HTERT-HM (cell line): ENCODE data around the genes PSIP1, CNTLN and SH3GL2.

DNA sequence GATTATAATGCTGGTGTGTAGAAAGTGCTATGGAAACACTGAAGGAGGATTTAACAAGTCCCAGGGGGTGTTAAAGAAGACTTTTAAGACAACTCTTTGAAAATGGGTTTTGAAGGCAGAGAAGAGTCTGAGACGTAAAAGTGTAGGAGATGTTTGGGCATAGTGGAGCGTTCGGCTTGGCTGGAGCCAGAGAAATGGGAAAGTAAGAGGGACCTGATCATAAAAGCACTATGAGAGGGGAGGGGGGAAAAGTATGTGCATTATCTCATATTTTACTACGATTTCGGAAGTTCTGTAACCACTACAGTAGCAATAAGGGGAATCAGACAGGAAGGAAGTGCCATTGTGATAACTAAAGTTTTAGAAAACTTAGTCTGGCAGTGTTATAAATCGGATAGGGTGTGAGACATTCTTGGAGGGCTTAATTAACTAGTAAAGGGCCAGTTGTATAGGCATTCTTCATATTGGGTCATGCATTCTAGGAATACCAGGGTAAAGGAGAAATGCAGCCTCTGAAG lies 83.7 kb upstream of the FREM1 start:
- RRBS = no CpG with 5 or more reads among the region's 6 CpGs

- RRBS = 1% methylated on average over 18 of the region's 127 CpGs
Observed at GRCh38 chr9:15509918-15511187, at the start of gene PSIP1. Gene PSIP1 (minus strand): TSS chr9:15510970.

DNA sequence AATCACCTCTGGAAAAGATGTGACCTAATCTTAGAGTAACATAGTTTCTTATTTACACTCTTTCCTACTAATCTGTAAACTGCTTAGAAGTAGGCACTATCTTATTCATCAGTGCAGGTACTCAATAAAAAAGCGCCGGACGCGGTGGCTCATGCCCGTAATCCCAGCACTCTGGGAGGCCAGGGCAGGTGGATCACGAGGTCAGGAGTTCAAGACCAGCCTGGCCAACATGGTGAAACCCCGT lies 3.0 kb upstream of the PSIP1 start:
- RRBS = no CpG with 5 or more reads among the region's 7 CpGs

DNA sequence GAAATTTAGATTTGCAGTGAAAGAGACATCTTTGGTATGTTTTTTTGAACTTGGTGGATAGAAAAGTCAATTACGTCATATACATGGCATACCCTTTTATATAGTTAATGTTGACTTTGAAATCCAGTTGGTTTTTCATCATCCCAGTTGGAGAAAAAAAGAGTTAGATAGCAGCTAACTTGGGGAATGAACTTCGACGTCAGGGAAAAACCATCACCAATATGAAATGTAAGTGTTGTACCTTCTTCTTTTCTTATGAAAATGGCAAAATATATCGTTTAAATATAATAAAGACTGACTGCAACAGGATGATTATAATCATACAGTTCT lies 297.2 kb downstream of the CCDC171 start:
- RRBS = no CpG with 5 or more reads among the region's 4 CpGs

DNA sequence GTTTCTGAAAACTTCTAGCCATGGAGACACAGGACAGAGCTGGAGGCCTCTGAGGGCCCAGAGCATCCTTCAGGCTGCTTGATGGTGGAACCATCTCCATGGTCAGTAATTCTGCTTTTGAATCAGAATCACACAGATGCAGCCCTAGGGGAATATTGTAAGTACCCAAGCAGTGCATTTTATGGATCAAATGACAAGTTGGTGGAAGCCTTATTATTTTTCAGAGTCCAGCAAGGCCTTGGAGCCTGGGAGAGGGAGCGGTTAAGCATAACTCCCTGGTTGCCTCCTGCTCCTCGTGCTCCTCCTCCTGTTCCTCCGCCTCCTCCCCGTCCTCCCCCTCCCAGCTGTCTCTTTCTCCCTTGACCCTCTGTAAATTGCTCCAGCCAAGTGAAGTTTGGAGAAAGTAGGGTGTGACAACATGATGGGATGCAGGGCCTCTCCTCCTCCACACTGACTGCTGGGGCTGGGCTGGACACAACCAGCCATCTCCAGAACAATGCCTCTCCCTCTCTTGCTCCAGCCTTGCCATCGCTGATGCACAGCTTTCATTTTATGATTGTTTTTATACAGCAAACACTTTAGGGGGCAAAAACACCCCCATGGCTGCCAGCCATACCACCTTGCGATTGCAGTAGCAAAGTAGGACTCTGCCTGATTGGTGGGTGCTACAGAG lies 586.9 kb downstream of the CCDC171 start:
- RRBS = no CpG with 5 or more reads among the region's 6 CpGs

- RRBS = no CpG with 5 or more reads among the region's 8 CpGs
Observed at GRCh38 chr9:16335686-16336436, 534.6 kb downstream of the BNC2 start.

DNA sequence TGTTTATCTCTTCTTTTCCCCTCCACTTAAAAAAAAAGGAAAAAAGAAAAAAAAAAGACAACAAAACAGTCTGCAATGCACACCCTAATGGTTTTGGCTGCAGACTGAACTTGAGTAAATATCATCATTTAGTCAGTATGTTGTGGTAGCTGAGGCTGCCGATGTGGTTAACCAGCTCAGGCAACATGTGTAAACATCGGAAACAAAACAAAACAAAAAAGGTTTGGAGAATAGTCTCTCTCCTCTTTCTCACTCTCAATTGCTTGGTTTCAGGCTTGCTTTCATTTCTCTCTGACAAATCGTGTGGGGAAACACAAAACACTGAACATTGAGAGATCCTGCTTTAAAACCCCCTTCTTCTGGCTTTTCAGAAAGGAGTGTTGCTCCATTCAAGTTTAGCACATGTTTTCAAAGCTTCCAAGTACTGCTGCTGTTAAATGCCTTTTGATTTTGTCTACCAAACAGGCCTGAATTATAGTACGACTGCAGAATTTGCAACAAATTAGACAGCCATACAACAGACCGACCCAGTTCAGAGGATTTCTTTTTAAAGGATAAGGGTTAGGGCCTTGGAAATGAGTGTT lies 453.3 kb downstream of the BNC2 start:
- RRBS = no CpG with 5 or more reads among the region's 5 CpGs

- RRBS = no CpG with 5 or more reads among the region's 4 CpGs
Observed at GRCh38 chr9:16508589-16509310, 361.7 kb downstream of the BNC2 start.

- RRBS = no CpG with 5 or more reads among the region's 5 CpGs
Observed at GRCh38 chr9:16521899-16522498, 348.5 kb downstream of the BNC2 start.

GRCh38 chr9:16704651-16705736 lies 165.5 kb downstream of the BNC2 start:
- RRBS = no CpG with 5 or more reads among the region's 18 CpGs

- RRBS = no CpG with 5 or more reads among the region's 10 CpGs
Observed at GRCh38 chr9:16794902-16795815, 75.3 kb downstream of the BNC2 start.

DNA sequence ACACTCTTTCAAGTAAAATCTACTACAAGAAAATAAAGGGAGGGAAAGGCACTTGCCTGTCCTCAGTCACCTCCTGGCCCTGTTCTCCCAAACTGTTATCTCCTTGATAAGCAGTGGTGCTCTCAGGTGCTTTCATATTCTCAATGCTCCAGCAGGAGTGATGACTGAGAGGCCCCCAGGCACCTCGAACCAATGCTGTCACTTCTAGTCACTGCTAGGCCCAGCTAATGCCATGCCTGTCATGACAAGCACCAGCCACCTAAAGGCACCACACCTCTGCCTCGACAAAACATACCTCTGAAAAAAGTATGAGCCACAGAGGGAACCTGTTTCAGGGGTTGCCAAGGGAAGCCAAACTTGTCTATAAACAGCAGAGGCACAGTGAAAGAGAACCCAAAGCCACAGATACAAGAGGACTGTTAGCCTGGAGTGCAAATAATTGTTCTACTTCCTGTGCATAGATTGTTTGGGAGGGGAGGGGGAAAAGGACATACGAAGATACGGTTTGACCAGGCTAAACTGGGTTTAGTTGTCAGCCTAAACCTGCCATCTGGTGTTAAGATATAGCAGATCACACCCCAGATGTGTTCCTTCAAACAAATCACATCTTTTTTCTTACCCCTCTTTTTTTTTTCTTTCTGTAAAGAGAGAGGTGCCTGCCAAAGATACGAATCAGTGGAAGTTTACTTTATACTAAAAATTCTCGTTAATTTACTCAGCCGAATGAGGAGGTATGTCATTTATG lies 45.9 kb downstream of the BNC2 start:
- RRBS = no CpG with 5 or more reads among the region's 7 CpGs

DNA sequence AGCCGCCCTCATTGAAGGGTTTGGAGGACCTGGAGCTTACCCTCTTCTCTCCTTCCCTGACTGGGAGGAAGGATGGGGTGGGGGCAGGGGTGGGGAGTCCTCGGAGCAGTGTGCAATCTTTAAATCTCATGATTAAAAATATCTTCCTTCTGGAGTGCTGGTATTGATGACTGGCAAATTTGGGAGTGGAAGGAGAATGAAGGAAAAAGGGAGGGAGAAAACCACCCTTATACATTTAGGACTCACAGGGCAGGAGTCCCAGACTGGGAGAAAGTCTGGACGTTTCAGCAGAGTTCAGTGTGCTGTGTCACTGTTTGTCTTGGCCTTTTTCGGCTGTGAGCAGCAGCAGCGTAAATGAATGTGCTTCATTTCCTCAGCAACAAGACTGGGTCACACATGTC lies 115.3 kb upstream of the BNC2 start:
- RRBS = no CpG with 5 or more reads among the region's 5 CpGs

GRCh38 chr9:17017883-17019158 lies 116.5 kb upstream of the CNTLN start:
- RRBS = 80% methylated on average over 4 of the region's 17 CpGs

DNA sequence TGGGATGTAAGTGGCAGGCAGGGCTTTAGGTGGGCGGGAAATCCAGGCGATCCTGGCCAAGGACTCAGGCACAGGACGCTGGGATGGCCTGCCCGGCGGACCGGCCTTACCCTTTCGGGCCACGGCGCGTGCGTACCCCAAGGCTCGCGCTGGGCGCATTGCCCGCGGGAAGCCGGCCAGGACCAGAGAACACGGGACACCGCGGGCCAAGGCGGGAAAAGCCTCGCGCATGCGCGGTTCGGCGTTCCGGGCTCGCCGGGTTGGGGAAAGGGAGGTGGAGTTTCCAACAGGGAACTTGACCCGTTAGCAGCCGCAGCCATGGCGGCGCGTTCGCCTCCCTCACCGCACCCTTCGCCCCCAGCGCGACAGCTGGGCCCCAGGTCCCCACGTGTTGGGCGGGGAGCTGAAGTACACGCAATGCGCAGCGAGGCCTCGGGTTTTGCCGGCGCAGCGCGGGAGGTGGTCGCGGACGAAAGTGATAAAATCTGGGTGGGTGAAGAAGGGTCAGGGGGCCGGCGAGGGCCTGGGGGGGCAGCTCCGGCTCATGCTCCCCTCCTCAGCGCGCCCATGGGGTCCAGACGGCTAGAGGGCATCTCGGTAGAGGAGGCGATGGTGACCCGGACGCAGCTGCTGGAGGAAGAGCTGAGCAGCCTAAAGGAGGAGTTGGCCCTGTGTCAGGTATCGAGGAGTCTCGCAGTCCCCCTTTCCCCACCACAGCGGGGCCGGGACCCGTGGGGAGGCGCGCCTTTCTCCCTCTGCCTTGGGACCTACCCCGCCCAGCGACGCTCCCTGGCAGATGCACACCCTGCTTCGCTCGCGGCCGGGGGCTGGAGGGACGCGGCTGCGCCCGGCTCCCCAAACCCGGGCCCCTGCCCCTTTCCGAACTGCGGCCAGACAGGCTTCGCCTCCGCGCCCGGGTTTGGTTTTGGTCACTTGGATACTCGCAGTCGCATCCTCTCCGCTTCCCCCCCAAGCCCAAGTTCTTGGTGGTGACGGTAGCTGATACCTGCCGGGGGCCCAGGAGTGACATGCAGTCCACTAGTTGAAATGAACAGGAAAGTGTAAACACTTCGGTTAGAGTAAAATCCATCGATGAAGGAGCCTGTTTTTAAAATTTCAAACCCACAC lies at the start of gene CNTLN:
TSS of gene CNTLN (plus strand) at position 293 of the 1,128 bp plus-strand sequence.
- RRBS = 1% methylated on average over 58 of the region's 95 CpGs

- RRBS = no CpG with 5 or more reads among the region's 3 CpGs
Observed at GRCh38 chr9:17423033-17423526, 155.8 kb upstream of the SH3GL2 start.

- RRBS = 6% methylated on average over 36 of the region's 124 CpGs
Observed at GRCh38 chr9:17578826-17580081, at the start of gene SH3GL2. Gene SH3GL2 (plus strand): TSS chr9:17579066.

DNA sequence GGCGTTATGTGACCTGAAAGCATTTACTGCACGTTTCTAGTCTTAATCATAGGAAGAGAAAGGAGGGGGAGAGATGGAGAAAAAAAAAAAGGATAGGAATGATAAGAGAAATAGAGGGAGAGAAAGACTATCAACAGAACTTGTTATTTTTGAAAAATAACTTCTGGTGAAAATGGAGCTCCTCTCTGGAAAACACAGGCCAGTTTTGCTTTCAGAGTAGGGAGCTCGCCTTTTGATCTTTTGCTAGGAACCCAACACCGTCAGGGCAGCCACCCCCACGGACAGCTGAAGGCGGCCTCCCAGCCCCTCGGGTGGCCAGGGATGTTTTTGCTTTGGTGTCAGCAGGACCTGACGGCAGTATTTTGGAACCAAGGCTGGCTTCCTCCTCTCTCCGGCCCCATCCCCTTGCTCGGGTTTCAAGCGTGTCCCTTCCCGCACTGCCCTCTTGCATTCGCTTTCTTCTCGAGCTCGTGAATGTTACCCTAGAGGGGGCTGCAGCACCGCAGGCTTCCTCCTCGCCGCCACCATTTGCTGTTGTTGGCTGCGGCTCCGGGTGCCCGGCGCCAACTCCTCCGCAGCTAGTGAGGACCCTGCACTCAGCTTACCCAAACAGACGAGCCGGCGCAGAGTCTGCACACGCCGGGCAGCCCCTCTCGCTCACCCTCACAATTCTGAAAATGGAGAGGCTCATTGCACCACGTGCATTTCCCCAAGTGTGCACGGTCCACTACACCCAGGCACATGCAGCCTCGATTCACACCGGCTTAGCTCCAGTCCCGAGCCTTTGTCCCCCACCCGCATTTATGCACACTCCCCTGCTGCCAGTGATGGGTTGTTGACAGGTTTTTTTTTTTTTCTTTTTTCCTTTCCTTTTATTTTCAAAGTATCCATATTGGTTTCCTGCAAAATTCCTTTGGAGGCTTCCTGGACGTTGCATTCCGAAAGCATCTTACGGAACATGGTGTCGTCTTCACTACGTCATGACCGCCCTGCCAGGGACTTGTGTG lies 35.5 kb upstream of the ADAMTSL1 start:
- RRBS = 14% methylated on average over 9 of the region's 41 CpGs

- RRBS = no CpG with 5 or more reads among the region's 7 CpGs
Observed at GRCh38 chr9:18822808-18823206, 210.2 kb downstream of the SAXO1 start.

- RRBS = no CpG with 5 or more reads among the region's 14 CpGs
Observed at GRCh38 chr9:19162922-19163508, 35.7 kb upstream of the PLIN2 start.